Right ventricle myocardium (tissue), 1 donor: Measurements from ENCODE around the gene FBLN5.

DNA sequence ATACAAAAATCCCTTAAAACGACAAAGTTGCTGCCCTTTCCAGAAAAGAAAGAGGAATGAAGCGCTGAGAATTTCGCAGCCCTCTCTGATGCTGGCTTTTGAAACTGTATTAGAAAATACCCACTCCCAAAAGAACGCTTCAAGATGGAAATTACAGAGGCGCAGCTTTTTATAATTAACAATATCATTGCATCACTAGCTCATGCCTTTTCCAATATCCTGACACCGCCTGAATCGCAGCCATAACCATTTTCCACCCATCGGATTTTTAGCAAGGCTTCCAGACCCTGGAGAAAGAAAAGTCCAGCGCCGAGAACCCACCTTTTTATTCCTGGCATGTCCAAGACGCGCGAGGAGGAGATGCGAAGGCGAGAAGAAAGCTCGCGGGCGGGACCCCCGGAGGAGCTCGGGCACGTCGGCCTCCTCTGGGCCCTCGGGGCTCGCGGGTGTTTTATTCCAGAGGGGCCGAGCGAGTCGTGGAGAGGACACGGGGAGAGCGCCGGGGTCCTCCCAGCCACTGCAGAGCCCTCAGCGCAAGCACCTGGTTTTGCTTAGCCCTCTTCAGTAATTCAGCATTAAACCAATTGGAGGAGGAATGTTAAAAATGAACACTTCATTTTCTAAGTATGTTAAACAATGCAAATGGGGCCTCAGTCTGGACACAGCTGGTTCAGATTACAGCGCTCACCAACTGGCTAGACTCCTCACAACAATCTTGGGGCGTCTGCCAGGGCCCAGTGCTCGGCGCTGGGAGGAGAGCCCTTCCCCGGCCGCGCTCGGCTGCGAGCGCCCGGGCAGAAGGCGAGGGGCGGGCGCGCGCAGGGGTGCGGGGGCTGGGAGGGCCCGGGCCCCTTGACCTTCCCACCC, at the start of gene FBLN5:
Gene FBLN5, minus strand, starts transcription at position 803 of the 867 bp plus-strand sequence.
- PRO-cap, 2 experiments = peak in 1 of 2 experiments; most common minus-strand start position 106 of the sequence (in 1)

DNA sequence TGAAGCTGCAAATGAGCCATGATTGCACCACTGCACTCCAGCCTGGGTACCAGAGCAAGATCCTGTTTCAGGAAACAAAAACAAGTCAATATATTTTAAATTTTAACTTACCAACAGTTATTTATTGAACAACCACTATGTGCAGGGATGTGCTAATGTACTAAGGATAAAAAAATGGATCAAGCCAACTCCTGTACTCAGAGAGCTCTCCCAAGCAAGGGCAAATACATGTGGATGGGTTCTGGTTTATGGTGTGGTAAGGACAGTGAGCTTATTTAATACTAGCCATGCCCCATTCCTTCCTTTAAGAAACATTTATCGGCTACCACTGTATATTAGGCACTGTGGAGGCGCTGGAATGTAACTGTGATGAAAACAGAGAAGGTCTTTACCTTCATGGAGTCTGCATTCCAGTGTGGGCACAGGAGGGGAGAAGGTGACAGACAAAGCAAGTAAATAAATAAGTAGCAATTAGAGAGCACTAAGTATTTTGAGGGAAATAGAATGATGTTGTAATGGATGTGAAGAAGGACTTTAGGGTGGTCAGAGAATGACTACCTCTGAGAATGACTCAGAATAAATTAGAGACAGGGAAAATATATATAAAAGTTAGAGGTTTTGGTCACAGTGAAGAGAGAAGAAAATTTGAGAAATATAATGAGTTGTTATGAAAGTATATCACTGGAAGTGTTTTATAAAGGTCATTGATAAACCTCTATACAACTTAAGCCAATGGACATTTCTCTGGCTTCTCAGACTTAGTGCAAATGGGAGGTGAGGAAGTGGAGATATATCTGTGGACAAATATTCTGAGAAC, 5.2 kb downstream of the CPSF2 start:
- PRO-cap, 2 experiments = no peak in any of the 2 experiments

GRCh38 chr14:92128678-92129145, 6.9 kb downstream of the CPSF2 start:
- PRO-cap, 2 experiments = no peak in any of the 2 experiments

GRCh38 chr14:92443527-92444168, 69.9 kb upstream of the RIN3 start:
- PRO-cap, 2 experiments = no peak in any of the 2 experiments

DNA sequence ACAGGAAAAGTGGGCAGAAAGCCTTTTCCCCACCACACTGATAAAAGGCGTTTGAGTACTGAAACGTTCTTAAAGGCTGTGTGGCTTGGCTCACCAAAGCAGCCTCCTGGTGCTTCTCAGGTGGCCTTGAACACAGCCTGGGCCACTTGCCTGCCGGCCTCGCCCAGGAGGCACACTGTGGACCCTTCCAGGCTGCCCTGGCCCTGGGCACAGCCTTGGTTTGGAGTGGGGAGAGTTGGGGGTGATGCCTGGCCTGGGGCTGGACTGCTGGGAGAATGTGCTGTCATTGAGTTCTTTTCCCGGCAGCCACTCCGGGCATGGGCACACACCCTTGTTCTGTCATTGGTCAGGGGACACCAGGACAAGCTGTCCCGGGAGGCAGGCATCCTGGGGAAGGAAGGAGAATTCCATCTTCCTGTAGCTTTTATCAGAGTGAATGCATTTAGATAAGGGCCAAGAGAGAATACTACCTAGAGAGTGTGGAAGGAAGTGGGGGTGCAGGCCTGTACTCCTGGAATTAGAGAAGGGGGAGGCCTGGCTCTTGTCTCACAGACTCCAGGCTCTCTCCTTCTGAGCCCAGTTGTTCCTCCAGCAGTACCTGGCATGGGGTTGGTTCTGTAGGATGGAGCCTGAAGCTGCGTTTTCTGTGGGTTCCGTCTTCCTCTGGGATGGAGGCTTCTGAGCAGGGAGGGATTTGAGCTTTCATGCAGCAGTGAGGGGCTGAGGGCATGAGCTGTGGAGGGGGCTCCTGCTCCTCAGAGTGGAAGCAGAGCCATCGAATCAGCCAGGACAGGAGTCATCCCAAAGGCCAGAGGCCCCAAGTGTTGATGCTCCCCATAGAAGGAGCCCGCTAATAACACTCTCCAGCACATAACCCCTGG, 61.7 kb upstream of the RIN3 start:
- PRO-cap, 2 experiments = peak in 2 of 2 experiments; most common minus-strand start position 277 of the sequence (in 2)

- PRO-cap, 2 experiments = no peak in any of the 2 experiments
These were observed 23.3 kb upstream of the RIN3 start for GRCh38 chr14:92490142-92490907.

DNA sequence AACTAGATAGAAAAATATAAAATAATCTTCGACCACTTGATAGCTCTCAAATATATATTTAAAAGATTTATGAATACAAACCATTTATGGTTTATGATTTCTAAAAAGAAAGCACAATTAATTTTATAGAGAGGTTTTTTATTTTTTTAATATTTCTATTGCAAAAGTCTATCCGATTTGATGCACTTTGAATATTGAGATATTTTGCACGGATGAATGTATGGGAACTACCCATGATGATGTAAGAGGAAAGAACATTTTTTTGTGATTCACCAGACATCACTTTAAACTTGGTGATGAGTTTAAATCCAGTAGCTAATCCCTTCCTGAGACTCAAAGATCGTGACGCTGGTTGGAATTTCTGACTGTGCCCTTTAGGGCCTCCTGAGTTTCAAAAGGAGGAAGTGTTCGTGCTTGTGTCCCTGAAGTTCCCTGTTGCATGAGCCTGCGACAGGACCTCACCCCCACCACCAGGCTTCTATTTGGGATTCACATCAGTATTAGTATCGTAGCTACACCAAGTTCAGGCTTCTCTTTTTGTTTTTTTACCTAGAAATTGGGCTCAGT, 18.6 kb upstream of the RIN3 start:
- PRO-cap, 2 experiments = no peak in any of the 2 experiments

DNA sequence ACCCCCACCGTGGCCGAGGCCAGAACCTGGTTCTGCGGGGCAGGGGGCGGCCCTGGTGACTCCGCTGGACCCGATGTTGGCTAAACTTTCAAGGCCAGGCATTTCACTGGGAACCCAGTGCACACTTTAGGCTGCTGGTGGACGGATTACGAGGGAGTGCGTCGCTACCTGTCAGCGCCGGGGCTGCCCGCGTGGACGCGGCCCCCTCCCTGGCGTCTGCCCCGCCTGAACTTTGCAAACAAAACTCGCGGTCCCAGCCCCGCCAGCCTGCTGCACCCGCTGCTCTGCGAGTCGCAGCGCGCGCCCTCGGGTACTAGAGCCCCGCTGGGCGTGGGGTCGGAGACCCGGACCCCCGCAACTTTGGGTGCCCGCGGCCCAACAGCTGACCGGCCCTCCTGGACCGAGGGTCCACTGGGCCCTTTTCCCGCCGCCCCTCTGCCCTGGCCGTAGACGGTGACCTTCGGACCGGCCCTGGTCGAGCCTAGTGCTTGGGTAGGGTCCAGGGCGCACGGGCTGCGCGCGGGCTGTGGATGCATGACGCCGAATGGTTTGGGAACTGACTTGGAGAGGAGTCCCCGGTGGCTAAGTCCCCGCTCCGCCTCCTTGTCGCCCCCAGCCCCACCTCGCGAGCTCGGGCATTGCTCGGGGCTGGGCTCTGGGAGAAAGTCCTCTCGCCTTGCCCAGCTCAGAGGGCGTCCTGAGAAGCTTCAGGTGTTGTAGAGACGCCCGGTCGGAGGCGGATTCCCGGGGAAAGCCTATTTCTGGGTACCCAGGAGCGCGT, 714 bp downstream of the RIN3 start:
- PRO-cap, 2 experiments = no peak in any of the 2 experiments

- PRO-cap, 2 experiments = no peak in any of the 2 experiments
These were observed 33.0 kb downstream of the RIN3 start for GRCh38 chr14:92546288-92547190.

GRCh38 chr14:92692932-92693296, 55.5 kb downstream of the LGMN start:
- PRO-cap, 2 experiments = no peak in any of the 2 experiments

DNA sequence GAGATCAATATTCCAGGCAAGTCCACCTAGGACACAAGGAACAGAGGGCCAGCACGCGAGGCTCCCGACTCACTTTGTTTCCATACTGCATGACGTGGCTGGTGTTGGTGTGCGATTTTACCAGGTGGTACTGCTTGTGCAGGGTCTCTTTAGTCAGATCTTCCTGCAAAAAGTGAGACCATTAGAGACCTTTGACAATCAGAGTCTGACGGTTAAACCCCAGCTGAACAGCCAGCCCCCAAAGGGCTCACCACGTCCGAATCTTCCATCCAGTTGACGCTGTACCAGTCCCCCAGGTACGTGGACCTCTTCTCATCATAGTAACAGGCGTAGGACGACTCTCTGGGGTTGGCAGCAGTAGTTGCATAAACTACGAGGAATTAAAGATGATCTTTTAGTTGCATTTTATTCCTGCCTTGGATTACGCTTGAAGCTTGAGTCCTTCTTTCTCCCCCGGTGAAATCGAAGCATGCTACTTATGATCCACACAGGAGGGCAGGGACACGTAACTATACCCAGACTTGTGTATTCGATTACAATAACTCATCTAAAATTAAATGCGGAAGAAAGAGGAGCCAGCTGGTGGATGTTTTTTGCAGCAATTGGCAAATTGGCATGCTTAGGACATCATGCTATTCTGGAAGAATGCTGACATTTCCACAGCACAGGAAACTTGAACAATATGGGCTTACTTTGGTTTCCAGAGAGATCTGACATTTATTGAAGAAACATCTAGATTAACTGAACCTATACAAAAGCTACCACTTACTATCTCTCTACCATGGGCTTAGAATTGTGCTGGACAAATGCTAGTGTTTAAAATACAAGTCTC, 36.6 kb downstream of the LGMN start:
- PRO-cap, 2 experiments = no peak in any of the 2 experiments

DNA sequence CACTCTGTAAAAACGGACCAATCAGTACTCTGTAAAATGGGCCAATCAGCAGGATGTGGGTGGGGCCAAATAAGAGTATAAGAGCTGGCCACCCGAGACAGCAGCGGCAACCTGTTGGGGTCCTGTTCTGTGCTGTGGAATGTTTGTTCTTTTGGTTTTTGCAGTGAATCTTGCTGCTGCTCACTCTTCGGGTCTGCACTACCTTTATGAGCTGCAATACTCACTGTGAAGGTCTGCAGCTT, 1.8 kb upstream of the LGMN start:
- PRO-cap, 2 experiments = no peak in any of the 2 experiments

- PRO-cap, 2 experiments = no peak in any of the 2 experiments
These were observed 4.9 kb upstream of the LGMN start for GRCh38 chr14:92753220-92753742.

GRCh38 chr14:93011696-93012560, 89.0 kb downstream of the CHGA start:
- PRO-cap, 2 experiments = no peak in any of the 2 experiments

GRCh38 chr14:93039417-93040125, 76.2 kb downstream of the ITPK1 start:
- PRO-cap, 2 experiments = peak in 2 of 2 experiments; most common plus-strand start chr14:93039965 (in 2); most common minus-strand start chr14:93039642 (in 1)

GRCh38 chr14:93114675-93115066, 1.1 kb downstream of the ITPK1 start:
- PRO-cap, 2 experiments = no peak in any of the 2 experiments

DNA sequence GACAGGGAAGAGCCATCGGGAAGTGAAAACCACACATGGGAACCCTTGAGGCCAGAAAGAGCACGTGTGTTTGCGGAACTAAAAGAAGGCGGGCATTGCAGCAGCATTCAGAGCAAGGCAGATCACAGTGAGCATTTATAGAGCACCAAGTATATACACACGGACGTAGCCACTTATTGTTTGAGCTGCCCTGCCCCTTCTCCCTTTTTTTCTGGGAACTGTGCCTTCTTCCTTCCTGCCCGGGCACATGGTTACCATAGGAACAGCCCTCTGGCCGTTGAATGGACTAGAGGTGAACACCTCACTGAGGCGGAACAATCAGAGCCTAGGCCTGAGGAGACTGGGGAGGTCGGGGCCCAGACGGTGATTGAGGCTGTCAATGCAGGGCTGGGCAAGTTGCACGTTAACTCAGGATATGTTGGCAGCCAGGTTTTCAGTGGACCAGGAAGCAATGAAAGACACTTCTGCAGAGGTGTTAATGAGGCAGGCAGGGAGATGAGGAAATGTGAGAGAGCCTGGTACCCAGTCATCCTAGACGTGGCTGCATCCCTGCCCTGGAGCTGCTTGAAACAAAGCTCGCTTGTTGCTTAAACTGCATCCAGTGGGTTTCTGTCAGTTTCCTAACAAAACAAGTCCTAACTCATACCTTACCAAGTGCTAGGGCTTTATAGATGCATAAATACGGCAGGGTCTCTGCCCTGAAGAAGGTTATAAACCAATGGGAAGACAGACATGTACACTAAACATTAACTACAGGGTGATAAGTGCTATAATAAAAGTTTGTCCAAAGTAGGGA, 34.2 kb downstream of the MOAP1 start:
- PRO-cap, 2 experiments = no peak in any of the 2 experiments

- PRO-cap, 2 experiments = no peak in any of the 2 experiments
These were observed 33.6 kb downstream of the MOAP1 start for GRCh38 chr14:93151126-93151565.

DNA sequence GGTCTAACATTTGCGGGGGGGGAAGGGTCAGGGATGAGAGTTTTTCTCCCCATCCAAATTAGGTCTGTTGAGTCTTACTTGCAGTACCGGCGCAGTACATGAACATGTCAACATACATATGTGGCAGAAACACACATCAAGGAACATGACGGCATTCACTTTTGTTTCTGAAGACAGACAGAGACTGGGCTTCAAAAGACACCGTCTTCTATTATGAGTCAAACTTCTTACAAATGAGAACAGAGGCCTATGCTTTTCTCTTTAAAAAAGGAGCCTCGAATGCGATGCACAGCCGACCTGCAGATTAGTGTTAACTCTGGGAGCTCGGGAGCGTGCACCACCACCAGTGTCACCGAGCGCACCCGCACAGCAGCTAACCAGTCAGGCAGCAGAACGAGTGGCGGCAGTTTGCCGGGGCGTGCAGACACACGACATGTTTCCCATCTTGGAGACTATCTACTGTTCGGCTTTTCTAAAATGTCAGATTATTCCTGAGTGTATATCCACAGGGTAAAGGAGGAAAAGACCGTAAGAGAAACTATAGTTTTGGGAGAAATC, 32.9 kb downstream of the UBR7 start:
- PRO-cap, 2 experiments = no peak in any of the 2 experiments

- PRO-cap, 2 experiments = no peak in any of the 2 experiments
These were observed 38.8 kb downstream of the UBR7 start for GRCh38 chr14:93245557-93246478.